Frontal cortex (tissue), 2 donors: ENCODE measurements around a stretch of chr3.

DNA sequence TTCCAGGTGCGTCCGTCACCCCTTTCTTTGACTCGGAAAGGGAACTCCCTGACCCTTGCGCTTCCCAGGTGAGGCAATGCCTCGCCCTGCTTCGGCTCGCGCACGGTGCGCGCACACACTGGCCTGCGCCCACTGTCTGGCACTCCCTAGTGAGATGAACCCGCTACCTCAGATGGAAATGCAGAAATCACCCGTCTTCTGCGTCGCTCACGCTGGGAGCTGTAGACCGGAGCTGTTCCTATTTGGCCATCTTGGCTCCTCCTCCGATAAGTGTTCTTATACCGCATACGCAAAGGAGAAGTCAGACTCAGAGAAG is 620.4 kb downstream of the PDCD6IP start:
- RAMPAGE, long total RNA, result no peak

GRCh38 chr3:34856460-34857157 is 782.7 kb upstream of the ARPP21 start:
- RAMPAGE, long total RNA, result no peak

DNA sequence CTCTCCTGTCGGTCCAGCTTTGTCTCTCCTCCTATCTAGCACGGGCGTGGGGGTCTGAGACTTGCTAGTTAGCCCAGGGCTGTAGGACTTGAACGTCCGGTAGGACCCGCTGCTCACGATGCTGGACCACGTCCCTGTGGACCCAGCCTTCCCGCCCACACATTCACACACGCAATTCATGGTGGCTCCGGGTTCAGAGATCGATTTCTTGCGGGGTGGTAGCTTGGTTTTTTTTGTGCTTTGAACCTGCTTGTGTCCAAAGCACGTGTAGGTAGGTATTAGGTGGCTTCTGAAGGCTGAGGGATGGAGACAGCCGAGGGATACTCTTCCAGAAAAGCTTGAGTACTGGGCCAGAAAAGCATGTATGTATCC is 480 bp downstream of the STAC start:
- RAMPAGE, long total RNA, result no peak

- RAMPAGE, long total RNA, result no peak
Measured at GRCh38 chr3:36381269-36381923, 1.1 kb downstream of the STAC start.

- RAMPAGE, long total RNA, result no peak
Measured at GRCh38 chr3:36432967-36433404, 52.7 kb downstream of the STAC start.

- RAMPAGE, long total RNA, result no peak
Measured at GRCh38 chr3:36453010-36453615, 72.8 kb downstream of the STAC start.

- RAMPAGE, long total RNA, result no peak
Measured at GRCh38 chr3:36787172-36787657, 22.9 kb upstream of the DCLK3 start.

DNA sequence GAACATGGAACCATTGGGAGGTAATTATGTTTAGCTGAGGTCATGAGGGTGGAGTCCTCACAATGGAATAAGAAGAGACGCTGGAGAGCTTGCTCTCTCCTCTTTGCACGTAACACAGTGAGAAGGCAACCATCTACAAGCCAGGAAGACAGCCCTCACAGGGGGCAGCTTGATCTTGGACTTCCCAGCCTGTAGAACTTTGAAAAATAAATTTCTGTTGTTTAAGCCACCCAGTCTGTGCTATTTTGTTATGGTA is 39.6 kb downstream of the TRANK1 start:
- RAMPAGE, long total RNA, result no peak

GRCh38 chr3:36912295-36913029 is 32.4 kb downstream of the TRANK1 start:
- RAMPAGE, long total RNA, result no peak

GRCh38 chr3:37031211-37031607 is 37.9 kb downstream of the MLH1 start:
- RAMPAGE, long total RNA, result no peak

GRCh38 chr3:37056797-37057665 is 63.7 kb downstream of the MLH1 start:
- RAMPAGE, long total RNA, result no peak

GRCh38 chr3:37170830-37171940 is 3.2 kb downstream of the LRRFIP2 start:
- RAMPAGE, long total RNA, result no peak

- RAMPAGE, long total RNA, result no peak
Measured at GRCh38 chr3:37323949-37324396, 80.9 kb downstream of the GOLGA4 start.

GRCh38 chr3:37324397-37325336 is 81.6 kb downstream of the GOLGA4 start:
- RAMPAGE, long total RNA, result no peak

GRCh38 chr3:37341441-37341944 is 98.4 kb downstream of the GOLGA4 start:
- RAMPAGE, long total RNA, result no peak

- RAMPAGE, long total RNA, result no peak
Measured at GRCh38 chr3:37344568-37344901, 101.5 kb downstream of the GOLGA4 start.

- RAMPAGE, long total RNA, result no peak
Measured at GRCh38 chr3:37385692-37386376, 66.1 kb upstream of the ITGA9 start.

- RAMPAGE, long total RNA, result no peak
Measured at GRCh38 chr3:37628933-37629378, 177.0 kb downstream of the ITGA9 start.

DNA sequence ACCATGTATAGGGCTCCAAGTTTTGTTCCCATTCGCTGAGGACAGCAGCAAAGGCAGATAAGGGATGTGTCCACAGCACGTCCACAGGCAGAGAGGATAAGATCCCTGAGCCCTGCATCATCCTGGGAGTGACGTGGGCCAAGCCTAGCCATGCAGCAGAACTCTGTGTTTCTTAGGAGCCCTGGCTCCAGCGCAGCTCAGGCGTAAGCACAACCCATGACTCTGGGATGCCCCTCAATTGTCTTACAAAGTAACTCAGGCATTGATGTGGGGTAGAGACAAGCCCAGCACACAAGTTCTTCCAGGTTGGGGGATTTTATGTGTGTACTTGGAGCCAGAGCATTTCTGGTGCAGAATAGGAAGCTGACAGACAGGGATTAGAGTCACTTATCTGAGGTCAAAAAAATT is 194.3 kb upstream of the CTDSPL start:
- RAMPAGE, long total RNA, result no peak

DNA sequence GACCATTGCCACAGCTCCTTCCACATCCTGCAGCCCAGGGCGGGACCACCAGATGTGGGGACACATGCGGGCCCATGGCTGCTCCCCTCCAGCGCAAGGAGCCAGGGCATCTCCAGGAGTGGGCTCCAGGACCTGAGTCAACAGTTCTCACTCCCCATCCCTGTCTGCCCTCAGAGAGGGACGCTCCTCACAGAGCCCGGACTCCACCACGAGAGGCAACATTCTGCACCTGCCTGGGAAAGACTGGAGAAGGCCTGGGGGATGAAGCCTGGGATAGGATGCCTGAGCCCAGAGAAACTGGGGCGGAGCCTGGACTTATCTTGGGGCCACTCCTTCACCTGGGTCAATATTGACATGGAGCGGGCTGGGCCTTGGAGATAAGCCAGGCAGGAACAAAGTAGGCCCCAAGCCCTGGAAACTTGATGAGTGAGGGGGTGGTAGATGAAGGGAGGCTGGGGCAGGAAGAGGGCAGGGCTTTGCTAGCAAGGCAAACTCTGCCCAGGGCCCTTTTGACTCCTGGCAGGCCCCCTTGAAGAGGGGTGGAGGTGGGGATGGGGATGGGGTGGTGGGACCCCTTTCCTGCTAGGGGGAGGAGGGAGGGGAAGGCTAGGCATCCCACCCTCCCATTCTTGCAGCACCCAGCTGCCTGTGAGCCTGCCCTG is 3.7 kb upstream of the VILL start:
- RAMPAGE, long total RNA, result no peak